SUDHL5 (cell line): ENCODE measurements around the gene HPCAL1.

DNA sequence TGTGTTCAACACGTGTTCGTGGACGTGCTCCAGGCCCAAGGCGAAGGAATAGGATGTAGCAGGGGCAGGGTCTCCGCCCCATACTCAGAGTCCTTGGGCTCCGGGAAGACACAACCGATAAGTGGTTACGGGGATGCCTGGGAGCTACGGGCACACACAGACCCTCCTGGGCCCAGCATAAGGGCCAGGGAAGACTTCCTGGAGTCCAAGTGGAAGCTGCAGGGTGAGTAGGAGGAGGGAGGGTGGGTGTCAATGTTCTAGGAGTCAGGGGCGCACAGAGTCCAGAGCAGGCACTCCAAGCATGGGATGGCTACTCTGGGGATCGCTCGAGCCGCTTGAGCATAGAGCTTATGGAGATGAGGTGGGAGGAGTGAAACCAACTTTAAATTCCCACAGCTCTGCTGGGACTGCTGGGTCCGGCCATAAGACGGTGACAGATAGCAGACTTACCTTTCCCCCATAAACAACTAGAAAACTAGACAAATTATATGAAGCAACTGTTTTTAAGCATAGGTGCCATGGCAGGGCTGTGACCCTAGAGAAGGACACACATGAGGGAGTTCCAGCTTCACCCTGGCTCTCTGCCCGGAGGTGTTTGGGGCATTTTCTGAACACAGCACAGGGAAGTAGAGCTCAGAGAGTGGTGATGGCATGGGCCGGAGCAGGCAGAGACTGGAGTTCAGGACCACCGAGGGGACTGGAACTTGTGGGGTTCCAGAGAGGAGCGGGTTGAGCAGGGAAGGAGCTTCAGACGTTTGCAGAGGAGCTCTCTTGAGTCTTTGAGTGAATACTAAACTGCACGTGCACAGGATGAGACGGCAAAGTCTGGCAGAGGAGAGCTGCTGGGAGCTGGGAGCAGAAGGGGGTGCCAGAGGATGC is 26.8 kb upstream of the KLF11 start:
- PRO-cap = no peak

DNA sequence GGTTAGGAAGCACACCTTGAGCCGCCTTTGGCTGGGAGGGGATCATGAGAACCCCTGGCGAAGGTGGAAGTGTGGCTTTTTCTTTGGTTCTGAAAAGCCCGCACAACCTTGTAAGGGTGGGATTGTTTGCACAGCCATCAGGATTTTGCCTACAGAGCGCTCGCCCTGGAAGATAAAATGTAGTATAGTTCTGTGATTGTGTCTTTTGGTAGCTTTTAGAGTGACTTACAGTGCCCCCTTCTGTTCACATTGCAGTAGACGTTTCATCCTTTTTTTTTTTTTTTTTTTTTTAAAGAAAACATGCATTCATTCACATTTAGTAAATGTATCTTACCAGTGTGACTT is 5.3 kb downstream of the KLF11 start:
- PRO-cap = no peak

GRCh38 chr2:10135220-10136096 is 12.9 kb downstream of the RRM2 start:
- PRO-cap = no peak

GRCh38 chr2:10271781-10272311 is 30.9 kb upstream of the HPCAL1 start:
- PRO-cap = no peak

DNA sequence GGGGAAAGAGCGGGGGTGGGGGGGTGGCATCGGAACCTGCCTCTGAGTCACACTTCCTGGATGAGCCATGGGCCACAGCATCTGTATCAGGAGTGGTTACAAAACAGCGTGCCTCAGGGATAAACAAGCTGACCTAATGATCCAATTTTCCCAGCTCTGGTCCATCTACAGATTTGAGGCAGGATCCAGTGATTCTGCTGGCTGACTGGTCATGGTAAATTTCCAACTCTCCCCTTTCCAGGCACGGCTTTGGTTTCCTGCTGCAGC is 4.8 kb upstream of the HPCAL1 start:
- PRO-cap = no peak

DNA sequence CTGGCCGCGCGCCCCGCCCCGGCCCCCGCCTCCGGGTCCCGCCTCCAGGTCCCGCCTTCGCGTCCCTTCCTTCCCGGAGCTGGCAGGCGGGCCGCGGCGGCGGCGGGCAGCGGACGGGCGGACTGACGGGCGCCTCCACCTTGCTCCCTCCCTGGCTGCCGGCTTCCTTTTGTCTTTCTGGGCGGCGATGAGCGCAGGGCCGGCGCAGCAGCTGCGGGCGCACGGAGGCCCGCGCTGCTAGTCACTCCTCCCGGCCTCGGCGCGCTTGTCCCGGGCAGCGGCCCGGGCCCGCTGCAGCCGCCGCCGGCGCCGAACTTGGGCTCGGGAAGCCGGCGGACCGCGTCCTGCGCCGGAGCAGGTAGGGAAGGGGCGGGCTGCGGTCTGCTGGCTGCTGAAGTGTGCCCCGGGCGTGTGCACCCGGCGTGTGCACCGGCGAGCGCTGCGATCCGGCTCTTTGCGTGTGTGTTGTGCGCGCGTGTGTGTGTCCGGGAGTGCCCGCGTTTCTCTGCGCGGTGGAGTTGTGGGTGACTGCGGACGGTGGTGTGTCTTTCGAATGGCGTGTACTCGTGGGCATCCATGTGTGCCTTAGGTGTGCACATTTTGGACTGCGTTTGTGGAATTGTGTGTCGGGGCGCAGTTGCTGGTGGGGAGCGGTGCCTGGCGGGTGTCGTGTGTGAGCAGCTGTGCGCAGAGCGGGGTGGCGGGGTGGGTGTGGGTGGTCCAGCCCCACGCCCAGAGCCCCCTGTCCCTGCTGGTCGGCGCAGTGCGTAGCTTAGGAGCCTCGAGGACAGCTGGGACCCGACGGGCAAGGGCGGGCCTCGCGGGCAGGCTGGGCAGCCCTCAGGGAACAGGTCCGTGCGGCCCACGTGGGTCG is at the start of gene HPCAL1:
HPCAL1 (plus strand) TSS at position 85 of the 874 bp plus-strand sequence.
- PRO-cap = bidirectional peak, plus-strand start at position 85 of the sequence, minus-strand start outside the sequence; bidirectional peak, plus-strand start at position 167 of the sequence, minus-strand start at position 171 of the sequence

GRCh38 chr2:10320120-10321496 is 17.9 kb downstream of the HPCAL1 start:
- PRO-cap = no peak

DNA sequence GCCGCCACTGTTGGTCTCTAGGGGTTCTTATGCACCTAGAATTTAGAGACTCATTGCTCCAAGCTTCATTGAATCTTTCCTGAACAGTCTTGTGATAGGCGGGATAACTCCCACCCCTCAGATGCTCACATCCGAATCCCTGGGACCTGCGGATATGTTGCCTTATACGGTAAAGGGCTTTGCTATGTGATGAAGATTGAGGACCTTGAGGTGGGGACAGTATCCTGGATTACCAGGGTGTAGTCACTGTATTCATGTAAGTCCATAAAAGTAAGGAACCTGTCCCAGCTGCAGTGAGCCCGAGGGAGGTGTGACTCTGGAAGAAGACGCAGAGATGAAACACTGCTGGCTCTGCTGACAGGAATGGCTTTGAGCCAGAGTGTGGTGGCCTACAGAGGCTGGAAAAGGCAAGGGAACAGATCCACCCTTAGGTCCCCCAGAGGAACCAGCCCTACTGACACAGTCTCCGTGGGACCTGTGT is 26.4 kb downstream of the HPCAL1 start:
- PRO-cap = no peak

DNA sequence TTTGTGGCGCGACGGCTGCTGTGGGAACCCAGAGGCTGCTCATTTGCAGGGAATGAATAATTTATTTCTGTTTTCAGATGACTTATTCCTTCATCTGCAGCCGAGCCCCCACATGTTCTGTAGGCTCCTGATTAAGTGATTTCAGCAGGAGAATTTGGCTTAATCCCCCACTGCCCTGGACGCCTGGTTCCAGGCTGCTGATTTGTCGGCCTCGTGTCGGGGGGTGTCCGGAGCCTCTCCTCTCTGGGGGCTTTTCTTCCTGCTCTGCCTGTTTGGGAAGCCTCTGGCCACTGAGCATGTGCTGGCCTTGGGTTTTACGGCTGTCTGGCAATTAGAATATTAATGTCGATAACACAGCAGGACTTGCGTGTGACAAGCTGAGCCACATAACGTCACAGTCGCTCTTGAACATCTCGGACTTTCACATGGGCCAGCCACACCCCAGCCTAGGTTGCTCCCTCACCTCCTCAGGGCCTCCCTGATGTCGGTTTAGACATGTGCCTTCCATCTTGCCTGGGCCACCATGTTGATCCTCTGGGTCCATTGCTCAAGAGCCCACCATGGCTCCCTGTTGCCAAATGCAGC is 62.4 kb downstream of the ODC1 start:
- PRO-cap = no peak

- PRO-cap = no peak
These were observed 58.6 kb downstream of the ODC1 start for GRCh38 chr2:10389253-10390129.

- PRO-cap = no peak
These were observed 43.8 kb downstream of the ODC1 start for GRCh38 chr2:10404377-10404628.

- PRO-cap = no peak
These were observed 3.6 kb downstream of the ODC1 start for GRCh38 chr2:10444386-10445029.

GRCh38 chr2:10446595-10447342 is 1.4 kb downstream of the ODC1 start:
- PRO-cap = no peak

- PRO-cap = no peak
These were observed 45.6 kb upstream of the ODC1 start for GRCh38 chr2:10493597-10494222.

DNA sequence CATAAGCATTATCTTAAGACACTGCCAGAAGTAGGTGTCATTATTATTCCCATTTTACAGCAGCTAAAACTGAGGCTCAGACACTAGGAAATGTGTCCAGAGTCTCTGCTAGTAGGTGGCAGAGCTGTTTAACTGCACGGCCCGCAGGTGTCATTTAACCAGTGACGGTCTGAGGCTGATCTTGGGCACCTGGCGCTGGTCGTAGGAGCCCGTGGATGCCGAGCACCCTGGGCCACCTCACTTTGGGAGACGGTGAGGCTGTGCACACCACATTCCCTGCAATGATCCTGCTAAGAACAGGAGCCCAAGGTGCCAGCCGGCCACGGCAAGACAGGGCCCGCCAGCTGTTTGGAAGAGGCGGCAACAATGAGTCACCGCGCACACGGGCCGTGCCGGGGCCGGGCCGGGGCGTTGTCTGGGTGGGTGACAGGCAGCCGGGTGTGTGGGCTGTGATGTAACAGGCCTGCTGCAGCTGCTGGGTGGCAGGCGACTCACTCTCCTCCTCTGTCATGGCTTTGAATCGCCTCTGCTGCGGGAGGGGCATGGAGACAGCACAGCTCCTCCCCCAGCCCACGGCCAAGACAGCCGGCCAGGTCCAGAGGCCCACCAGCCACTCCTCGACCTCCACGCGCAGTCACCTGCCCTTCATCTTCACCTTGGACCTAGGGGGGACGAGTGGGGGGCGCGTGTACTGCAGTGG is 49.7 kb upstream of the ODC1 start:
- PRO-cap = no peak

GRCh38 chr2:10588741-10589977 is 100.6 kb downstream of the NOL10 start:
- PRO-cap = no peak

DNA sequence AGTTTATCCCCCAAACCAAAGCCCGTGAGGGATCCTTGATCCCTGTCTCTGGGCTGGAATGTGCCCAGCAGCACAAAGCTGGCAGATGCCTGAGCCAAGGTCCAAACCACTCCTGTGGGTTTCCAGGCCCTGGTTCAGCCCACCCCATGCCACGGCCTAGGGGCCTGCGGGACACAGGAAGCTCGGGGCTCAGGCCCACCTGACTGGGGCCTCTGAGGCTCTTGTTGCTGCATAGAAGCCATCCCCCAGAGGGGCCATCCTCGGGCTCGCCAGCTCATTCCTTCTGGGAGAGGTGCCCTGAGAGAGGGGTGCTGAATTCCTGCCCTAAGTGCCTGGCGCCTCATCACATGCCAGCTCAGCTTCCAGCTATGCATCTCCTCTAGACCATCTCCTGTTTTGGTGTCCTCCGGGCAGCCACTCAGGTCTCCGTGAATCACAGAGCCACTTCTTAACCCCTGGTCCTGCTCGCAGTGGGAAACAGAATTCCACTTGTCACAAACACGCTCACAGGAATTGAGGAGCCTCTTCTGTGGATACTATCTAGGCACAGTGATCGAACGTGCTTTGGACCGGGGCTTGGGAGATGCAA is 42.8 kb upstream of the KCNF1 start:
- PRO-cap = no peak

DNA sequence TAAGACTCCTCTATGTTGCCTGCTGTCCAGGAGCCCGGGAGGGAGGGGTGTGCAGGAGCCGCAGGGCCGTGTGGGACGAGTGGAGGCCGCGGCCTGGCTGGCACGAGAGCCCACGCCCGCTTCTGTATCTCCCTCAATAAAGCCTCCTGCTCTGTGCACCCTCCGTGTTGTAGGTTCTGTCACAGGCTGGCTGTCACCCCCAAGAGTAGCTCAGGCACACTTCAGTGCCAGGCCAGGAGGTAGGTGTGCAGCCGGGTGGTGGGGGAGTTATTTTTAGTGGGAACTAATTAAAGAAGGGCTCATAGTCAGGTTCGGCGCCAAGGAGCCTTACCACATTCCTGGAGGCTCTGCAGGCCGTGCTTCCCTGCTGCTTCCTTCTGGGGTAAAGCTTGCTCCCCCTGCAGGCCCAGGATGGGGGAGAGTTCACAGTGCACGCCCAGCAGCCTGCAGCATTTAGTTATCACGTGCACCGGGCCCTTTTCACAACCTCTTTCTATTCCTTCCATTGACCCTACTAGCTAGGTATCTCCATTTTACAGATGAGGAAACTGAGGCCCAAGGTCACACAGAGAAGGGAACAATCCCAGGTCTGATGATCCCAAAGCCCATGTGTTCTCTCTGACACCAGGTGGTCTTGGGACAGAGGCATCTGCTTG is 2.5 kb downstream of the KCNF1 start:
- PRO-cap = no peak

GRCh38 chr2:10983071-10983968 is 71.6 kb downstream of the KCNF1 start:
- PRO-cap = no peak

DNA sequence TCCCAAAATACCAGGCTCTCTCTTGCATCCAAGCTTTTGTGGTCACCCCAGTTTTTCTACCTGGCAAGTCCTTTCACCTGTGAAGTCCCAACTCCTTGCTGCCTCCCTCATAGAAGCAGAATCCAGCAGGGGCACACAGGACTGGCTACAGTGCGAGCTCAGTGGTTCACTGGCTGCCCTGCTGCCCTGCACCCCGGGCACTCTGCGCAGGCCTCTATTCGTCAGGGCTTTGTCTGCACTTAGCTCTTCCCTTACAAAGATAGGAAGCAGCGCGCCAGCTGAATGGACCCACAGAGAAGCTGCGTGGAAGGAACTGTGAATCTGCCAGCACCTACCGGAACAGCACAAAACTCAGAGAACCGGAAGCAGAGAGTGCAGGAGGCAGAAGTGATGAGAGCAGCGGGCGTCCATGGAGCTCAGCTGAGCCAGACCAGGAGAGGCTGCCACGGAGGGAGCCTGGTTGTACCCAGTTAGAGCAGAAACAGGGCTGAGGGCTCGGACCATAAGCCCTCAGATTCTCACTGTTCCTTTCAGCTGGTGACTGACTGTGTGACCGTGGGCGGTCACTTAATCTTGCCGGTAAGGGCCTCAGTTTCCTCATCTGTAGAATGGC is 884 bp upstream of the C2orf50 start:
- PRO-cap = no peak